ENCODE results near the genes DNHD1, OR10A3, RIC3 and LMO1.

DNA sequence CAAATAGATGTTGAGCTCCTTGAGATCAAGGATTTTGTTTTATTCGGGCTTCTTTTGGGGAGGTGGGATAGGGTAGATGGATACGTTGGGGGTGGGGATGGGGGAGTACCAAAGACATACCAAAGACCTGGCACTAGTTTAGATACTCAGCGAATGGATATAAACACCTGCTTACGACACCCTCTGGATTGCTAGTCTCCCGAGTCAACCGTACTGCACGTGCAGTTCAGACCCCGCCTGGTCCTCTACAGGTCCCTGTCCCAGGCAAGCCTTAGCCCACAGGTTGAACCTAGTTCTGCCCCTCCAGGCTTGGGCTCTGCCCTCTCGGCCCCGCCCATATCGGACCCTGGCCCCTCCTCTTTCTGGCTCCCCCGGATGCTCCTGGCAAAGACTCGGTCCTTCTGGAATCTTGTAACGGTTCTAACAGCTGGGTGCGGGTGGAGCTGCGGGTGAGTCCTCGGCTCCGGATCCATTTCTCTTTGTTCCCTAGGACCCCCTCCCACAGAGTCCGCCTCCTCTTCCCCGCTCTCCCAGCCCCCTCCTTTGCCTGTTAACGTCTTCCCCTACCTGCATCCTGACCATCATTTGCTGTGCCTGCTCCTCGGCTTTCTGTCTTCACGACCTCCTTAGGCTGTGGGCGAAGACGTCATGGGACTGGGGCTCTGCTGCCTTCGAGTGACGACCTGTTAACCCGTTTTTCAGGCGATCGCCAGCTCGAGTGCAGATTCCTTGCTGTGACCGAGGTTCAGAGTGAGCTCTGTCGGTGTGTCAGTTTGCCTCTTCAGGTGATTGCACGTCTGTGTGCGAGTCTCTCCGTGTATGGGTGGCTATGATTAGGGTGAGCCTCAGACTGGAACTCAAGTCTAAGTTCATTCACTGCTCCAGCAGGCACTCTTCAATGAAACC lies at the start of gene DNHD1:
TSS of gene DNHD1 (plus strand) at position 398 of the 906 bp plus-strand sequence.
- PRO-cap, result unidirectional peak, plus-strand start at position 414 of the sequence

- PRO-cap, result no peak
Observed at GRCh38 chr11:6564293-6564839, 39.0 kb downstream of the RRP8 start.

- PRO-cap, result no peak
Observed at GRCh38 chr11:6617389-6617970, 1.7 kb downstream of the TPP1 start.

DNA sequence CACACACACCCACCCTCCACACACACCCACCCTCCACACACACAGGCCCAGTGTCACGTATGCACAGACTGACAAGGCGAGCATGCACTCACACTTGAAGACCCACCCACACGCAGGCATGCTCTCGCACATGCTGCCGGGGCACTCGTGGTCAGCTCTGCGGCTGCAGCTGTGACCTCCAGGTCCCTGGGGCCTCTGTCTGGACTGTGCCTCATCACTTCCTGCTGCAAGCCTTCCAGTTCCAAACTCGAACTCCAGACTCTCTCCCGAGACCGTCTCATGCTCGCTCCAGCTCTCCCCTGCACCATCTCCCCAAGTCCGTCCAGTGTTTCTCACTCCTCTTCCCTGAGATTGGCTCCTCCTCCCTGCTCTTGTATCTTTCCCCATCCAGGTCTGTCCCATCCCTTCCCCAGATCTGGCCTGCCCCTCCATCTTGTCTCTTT lies 9.5 kb downstream of the DCHS1 start:
- PRO-cap, result unidirectional peak, minus-strand start at position 311 of the sequence

- PRO-cap, result no peak
Observed at GRCh38 chr11:7251481-7251743, 292 bp upstream of the SYT9 start.

DNA sequence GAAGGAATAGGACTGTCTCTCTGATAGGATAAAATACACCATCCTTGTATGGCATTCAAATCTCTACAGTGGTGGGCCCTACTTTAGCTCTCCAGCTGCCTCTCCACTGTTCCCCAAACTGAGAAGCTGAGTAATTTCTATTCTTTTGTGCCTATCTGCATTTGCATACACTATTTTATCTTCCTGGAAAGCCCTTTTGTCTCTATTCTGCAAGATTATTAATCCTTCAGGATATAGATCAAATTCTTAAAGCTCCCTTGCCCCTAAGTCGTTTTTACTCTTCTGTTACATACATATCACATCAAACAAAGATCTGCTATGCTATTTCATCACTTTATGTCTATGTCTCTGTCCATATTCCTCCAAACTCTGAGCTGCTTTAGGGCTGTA lies 7.5 kb downstream of the PPFIBP2 start:
- PRO-cap, result bidirectional peak, plus-strand start at position 173 of the sequence, minus-strand start at position 108 of the sequence

GRCh38 chr11:7573348-7574387 lies 59.9 kb downstream of the PPFIBP2 start:
- PRO-cap, result no peak

GRCh38 chr11:7582177-7583357 lies 68.8 kb downstream of the PPFIBP2 start:
- PRO-cap, result no peak

DNA sequence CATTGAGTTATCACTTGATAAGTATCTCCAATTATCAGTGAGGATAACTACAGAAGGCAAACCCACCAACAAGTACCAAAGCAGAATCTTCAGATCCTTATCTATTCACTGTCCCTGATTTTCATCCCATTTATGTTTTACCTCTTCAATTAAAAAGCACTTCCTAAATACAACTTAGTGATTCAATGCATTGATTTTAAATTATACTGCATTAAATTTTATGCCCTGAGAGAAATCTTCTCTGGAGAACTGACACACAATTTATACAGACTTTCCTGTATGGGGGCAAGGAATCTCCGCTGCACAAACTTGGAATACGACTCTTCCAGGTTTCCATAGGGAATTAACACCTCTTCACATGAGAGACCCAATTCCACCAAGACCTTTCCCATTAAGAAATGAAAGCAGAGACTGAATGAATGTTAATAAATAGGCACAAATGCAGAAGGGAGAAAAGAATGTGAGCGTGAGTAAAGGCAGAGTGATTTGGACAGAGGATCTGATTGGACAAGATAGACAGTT lies at the start of gene OR10A3:
TSS of gene OR10A3 (minus strand) at position 117 of the 522 bp plus-strand sequence.
- PRO-cap, result no peak

GRCh38 chr11:7963368-7963778 lies 1.9 kb downstream of the NLRP10 start:
- PRO-cap, result no peak

- PRO-cap, result no peak
Observed at GRCh38 chr11:8016426-8016725, 29.2 kb downstream of the EIF3F start.

GRCh38 chr11:8018411-8019696 lies 31.7 kb downstream of the EIF3F start:
- PRO-cap, result unidirectional peak, plus-strand start at chr11:8018710; unidirectional peak, plus-strand start at chr11:8019101

GRCh38 chr11:8168127-8169458 lies at the start of gene RIC3:
Gene RIC3, minus strand, starts transcription at chr11:8169025.
- PRO-cap, result bidirectional peak, plus-strand start at chr11:8169074, minus-strand start at chr11:8169031

DNA sequence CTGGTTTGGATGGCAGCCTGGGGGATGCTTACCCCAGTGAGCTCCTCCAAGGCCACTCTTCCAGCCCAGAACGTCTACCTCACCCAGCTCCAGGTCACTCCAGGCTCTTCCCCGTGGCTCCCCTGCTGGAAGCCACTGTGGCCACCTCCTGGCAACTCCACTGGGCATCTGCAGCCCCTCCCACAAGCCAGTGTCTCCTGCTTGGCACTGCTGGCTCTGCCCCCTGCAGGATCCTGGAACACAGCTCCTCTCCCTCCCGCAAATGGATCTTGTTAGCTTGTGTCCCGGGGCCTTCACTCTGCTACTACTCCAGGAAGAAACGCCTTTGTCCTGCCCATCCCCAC lies 29.2 kb downstream of the LMO1 start:
- PRO-cap, result no peak

GRCh38 chr11:8263572-8264018 lies at the start of gene LMO1:
Gene LMO1, minus strand, starts transcription at chr11:8263878.
- PRO-cap, result unidirectional peak, minus-strand start at chr11:8263878

GRCh38 chr11:8282520-8283145 lies 19.0 kb upstream of the LMO1 start:
- PRO-cap, result no peak

DNA sequence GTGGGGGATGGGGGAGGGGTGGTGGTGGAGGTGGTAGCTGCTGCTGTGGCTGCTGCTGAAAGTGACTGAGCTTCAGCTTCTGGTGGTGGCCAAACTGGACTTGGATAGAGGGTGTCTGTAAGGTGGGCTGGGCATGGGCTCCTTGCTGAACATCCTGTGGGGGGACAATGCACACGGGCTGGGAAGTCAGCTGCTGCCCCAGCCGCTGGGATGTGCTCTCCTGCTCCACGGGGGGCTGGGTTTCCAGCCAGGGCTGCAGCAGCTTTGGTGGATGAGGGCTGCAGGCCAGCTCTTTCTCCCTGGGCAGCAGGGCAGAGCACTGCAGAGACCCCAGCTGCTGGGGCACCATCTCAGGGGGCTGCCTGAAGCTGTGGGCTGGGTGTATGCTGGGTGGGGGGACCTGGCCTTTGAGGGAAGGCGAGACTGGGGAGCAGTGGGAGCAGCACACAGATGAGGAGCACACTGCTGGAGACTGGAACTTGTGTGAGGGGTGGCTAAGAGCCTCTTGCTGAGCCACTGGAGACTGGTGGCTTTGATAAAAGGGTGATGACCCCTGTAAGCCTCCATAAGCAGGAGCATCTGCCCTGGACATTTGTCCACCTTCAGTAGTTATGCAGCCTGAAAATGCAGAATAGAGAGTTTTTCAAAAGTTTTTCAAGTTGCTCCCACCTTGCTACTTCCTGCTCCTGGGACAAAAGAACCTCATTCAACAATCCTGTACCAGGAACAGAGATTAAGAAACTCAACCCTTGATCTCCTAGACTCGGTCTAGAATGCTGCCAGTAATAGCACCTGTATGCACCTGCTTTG lies 41.7 kb downstream of the TRIM66 start:
- PRO-cap, result no peak

DNA sequence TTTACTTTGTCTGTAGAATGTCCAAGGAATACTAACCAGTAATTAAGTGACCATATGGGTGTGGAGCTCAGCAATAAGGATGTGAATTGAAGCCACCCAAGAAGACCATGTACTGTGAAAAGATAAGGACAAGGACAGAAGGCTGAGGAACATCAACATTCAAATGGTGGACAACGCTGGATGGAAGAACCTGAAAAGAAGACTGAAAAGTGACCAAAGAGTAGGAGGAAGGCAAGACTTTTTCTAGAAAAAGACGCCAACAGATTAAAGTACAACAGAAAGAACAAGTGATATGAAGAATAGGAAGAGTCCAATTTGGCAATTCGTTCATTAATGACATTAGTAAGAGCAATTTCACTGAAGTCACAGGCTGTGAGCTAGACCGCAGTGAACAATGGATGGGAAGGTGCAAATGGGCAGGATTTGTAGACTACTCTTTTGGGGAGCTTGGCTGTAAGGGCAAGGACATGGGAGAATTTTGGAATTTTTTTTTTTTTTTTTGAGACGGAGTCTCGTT lies 1.8 kb downstream of the TRIM66 start:
- PRO-cap, result no peak

DNA sequence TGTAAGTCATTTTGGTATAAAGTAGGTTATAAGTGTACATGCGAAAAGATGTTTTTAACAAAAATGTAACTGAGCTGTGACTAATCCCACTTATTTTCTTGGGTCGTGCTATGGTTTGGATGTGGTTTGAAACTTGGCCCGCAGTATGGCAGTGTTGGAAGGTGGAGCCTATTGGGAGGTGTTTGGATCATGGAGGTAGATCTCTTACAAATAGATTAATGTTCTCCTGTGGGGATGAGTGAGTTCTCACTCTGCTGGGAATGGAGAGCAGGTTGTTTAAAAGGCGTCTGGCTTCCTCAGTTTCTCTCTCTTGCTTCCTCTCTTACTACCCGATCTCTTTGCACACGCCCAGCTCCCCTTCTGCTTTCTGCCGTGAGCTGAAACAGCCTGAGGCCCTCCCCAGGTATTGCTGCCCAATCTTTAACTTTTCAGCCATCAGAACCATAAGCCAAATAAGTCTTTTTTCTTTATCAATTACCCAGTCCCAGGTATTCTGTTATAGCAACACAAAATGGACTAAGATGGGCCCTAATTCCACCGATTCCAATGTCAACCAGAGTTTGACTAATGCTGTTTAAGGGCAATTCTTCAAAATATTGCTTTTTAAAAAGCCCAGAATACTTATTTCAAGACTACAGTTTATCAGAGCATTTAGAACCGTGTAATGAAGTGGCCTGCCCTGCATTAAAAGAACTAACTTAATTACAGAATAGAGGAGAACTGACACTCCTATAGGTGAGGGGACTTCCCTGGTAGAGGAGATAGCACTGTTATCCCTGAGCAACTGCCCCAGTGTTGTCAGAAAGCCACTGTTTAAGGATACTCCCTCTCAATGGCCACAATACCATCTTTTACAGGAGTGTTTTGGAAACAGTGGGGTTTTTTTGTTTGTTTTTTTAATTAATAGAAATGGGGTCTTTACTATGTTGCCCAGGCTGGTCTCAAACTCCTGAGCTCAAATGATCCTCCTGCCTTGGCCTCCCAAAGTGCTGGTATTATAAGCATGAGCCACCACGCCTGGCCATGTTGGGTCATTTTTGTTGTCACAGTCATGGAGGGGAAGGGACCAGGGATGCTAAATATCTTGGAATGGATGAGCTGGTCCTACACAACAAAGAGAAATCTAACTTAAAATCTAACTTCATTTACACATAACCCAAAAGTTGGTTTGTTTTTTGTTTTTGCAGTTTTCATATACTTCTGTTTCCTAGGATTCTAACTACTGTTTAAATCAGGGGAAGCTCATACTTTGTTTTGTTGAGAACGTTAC lies 7.6 kb downstream of the RPL27A start:
- PRO-cap, result no peak

DNA sequence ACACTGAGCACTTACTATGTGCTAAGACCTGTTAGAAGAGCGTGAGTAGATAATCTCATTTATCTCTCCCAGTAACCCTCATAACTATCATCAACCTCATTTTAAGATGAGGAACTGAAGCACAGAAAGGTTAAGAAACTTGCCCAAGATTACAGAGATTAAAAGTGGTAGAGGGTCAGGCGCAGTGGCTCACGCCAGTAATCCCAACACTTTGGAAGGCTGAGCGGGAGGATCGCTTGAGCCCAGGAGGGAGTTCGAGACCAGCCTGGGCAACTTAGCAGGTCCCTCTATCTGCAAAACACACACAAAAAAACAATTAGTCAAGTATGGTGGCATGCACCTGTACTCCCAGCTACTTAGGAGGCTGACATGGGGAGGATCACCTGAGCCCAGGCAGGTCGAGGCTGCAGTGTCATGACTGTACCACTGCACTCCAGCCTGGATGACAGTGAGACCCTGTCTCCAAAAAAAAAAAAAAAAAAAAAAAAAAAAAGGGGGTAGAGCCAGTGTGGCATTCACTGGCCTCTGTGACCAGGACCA lies 15.2 kb downstream of the RPL27A start:
- PRO-cap, result no peak